GM19239 (cell line): ENCODE results near the gene CAMK2D.

- RRBS: no CpG with 5 or more reads among the region's 3 CpGs
These were observed 18.2 kb downstream of the ALPK1 start for GRCh38 chr4:112315346-112315885.

DNA sequence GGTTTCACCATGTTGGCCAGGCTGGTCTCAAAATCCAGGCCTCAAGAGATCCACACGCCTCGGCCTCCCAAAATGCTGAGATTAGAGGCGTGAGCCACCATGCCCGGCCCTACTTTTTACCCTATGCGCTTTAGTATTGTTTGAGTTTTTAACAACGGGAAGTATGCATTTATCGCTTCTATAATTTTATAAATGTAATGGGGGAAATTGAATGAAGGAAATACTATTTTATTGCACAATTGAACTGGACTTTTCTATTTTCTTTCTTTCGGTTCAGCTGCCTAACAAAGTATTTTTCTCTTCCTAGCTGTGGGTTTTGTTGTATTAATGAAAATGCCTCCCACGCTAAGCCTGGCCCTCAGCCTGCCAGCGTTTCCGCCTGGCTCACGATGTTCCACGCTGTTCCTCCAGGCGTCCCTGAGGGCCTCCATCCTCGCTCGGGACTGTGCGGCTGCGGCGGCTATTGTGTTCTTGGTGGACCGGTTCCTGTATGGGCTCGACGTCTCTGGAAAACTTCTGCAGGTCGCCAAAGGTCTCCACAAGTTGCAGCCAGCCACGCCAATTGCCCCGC is 104.5 kb downstream of the NEUROG2 start:
- RRBS: no CpG with 5 or more reads among the region's 25 CpGs

- RRBS: 89% methylated on average over 3 of the region's 10 CpGs
These were observed 9.3 kb downstream of the LARP7 start for GRCh38 chr4:112645965-112646984.

GRCh38 chr4:112860918-112861258 is 188.6 kb upstream of the ANK2 start:
- RRBS: no CpG with 5 or more reads among the region's 2 CpGs

DNA sequence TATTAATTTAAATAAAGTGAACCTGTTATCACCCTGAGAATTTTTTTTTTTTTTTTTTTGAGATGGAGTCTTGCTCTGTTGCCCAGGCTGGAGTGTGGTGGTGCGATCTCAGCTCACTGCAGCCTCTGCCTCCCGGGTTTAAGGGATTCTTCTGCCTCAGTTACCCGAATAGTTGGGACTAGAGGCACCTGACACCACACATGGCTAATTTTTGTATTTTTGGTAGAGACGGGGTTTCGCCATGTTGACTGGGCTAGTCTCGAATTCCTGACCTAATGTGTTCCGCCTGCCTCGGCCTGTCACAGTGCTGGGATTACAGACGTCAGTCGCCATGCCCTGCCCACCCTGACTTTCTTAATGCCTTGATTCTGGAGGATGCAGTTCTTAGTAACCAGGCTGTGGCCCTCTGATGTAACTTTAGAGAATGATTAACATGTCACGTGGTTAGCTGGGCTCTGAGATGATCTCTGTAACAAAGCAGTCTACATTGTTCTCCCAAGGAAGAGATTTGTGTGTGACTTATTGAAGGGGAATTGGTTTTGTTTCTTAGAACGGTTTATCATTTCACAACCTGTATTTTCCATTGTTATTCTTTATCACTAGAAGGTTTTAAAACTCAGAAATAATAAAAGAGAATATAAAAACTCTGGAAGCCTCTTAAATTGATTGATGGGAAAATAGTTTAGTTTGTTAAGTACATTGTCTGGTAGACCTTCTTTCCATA is 30.6 kb downstream of the ANK2 start:
- RRBS: no CpG with 5 or more reads among the region's 12 CpGs

DNA sequence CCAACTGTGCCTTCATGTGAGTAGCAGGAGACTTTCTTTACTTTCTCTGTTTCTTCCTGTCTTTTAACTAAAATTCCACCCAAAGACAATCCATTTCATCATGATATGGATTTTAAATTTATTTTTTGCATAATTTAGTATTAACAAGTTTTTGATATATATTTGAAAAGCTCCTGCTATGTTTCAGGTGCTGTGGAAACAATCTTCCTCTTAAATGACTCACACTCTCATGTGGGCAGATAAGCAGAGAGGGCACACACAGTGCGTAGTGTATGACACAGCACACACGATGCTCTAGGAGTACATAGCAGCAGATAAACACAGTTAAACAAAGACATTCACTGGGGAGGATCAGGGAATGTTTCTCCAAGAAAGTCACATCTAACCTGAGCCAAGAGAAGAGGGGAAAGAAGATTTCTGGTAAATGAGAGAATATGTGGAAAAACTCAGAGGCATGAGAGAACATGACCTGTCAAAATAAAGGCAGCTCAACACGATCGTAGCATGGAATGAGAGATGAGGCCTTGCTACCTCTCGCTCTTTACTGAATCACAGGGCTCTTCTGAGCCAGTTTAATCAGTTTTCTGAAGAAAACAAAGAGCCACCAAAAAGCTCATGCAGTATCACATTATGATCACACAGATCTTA is 250.9 kb downstream of the ANK2 start:
- RRBS: no CpG with 5 or more reads among the region's 5 CpGs

DNA sequence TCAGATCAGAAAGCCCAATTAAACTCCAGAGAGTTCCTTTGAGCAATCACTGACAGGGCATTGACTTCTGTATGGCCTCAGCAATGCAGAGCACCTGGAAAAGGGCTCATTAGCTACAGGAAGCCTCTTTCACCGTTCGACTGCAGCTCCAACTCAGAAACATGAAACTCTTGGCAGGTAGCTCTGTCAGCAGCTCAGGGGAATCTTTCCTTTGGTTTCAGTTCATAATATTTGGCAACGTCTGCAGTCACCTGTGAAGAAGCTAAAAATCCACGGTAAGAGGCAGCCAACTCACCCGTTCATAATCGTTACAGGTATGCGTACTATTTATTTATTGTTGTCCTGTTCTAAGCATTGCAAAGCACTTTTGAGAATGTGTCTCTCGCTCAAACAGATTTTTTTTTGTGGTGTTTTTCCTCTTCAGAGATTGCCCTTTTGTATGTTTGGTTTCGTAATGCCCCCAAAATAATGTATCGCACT is 354.8 kb downstream of the CAMK2D start:
- RRBS: no CpG with 5 or more reads among the region's 10 CpGs

DNA sequence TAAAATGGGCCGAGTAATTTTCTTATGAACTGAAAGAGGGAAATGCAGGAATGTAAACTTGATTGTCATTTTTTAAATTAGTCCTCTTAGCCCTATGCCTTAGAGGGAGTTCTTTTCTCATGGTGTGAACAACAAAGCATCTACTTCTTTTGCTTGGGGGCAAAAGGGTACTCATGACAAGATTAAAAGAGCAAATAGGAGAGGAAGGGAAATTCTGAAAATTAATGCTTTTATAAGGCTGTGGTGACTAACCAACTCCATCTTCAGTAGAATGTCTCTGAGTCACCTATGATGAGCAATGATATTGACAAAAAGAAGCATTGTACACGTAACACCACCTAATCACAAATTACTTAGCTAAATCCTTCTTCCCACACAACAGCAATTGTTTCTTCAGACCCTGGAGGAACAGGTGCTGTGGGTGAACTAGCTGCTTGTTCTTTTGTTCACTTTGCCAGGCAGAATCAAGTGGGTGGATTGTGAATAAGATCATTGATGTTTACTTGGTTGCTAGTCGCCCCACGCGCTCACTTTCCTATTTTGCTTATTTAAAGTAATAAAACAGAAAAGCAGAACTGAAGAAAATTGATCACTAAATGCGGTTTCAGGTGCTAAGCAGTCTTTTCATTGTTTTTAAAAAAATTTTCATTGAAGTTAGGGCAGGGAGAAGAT is 315.6 kb downstream of the CAMK2D start:
- RRBS: no CpG with 5 or more reads among the region's 6 CpGs

DNA sequence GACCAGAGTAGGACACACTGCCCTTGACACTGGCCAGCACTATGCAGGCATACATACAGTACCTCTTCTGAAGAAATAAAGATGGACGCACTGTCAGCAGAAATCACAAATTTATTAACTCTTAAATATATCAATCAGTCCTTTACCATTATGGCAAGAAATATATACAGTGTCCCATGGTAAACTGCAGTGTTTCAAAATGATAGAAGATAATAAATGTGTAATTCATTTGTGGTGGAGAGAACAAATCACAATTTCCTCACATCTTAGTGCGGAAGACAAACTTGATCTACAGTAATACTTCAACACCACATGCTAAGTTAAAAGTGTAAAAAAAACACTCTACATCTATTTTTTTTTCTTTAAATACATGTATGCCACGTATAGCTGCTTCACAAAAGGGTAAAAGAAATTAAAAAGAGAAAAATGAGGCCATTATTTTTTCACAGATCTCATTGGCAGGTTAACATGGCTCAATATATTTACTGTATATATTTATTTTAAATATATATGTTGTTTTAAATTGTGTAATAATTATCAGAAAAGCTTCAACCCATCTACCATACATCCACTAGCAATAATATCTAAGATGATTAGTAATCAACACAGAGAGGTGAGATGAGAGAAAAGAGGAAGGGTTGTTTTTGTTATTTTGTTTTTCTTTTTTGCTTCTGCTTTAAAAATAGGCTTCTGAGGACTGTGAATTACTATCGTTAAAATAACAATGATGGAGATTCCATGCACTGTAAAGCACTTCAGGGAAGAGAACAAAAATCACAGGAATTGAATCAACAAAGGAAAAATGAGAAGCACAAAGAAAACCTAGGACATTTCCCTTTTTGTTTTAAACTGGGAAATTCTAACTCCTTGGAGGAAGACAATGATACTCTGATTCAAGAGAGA is 309.0 kb downstream of the CAMK2D start:
- RRBS: no CpG with 5 or more reads among the region's 4 CpGs

- RRBS: no CpG with 5 or more reads among the region's 11 CpGs
These were observed 293.2 kb downstream of the CAMK2D start for GRCh38 chr4:113468003-113469082.

- RRBS: no CpG with 5 or more reads among the region's 2 CpGs
These were observed 275.9 kb downstream of the CAMK2D start for GRCh38 chr4:113485522-113486223.

DNA sequence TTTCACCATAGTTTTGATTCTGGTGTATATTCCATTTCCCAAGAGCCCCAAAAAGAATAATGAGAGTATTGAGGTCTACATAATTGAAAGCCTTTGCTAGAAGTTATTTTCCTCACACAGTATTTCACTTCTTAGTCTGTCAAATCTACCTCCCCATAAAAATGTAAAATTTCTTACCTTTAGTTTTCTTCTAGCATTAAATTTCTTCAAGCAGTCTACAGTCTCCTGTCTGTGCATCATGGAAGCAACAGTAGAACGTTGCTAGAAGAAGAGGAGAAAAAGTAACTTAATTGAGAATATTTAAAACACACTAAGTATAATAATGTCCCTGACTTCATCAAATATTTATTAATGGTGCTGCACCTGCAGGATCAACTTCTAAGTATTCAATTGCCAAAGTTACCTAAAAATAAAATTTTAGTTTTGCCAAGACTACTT is 247.9 kb downstream of the CAMK2D start:
- RRBS: no CpG with 5 or more reads among the region's 1 CpG

DNA sequence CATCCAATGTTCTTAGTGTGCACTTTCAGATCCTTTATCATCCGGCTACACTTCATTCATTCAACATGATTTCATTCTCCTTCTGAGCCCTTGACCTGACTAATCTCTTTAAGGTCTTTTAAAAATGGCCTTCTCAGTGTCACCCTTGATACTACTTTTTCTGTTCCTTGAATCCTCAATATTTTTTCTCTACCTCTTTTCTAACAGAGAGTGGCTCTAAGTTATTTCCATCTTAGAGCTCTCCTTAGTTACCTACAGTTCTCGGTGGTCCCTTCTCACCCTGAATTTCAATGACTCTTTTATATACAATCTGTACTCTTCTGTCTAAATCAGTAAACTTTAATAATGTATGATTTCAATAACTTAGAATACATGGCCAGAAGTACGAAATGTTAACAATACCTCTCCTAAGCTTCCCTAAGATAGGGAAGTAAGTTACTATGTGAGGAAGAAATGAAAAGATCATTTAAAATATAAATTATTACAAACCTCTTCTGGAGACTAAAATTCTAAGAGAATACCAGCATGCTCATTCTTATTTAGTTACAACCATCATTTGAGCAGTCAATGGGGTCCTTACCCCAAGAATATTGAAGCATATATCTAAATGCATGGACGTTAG is 228.7 kb downstream of the CAMK2D start:
- RRBS: no CpG with 5 or more reads among the region's 4 CpGs

GRCh38 chr4:113564833-113565274 is 196.7 kb downstream of the CAMK2D start:
- RRBS: no CpG with 5 or more reads among the region's 1 CpG

DNA sequence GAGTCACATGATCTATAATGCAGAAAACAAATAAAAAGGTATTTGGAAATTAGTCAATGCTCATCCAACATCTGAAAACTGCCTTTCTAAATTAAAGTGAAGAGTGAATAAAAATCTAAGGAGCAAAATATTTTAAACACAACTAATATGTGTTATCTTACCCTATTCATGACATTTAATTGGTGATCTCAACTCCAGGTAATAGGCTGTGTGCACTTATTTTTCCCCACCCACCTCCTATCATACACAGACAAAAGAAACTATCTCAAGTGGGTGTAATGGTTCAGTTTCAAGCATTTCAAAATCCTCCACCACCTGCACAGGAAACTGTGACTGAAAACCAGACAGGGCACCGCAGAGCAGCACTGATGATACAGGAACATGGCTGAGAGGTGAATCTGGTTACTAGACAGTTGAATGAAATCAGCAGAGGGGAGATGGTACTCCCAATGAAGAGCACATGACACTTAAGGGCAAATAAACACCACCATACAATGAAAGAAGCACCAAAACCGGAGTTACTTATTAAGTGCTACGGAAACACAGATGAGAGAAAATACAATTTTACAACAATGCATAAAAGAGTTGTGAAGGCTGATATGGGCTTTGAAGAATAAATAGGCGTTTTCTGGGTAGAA is 78.4 kb downstream of the CAMK2D start:
- RRBS: no CpG with 5 or more reads among the region's 4 CpGs

GRCh38 chr4:113745538-113746169 is 15.9 kb downstream of the CAMK2D start:
- RRBS: no CpG with 5 or more reads among the region's 5 CpGs

- RRBS: 2% methylated on average over 12 of the region's 59 CpGs
These were observed at the start of gene CAMK2D for GRCh38 chr4:113761654-113762476. Gene CAMK2D (minus strand): TSS chr4:113761738.

DNA sequence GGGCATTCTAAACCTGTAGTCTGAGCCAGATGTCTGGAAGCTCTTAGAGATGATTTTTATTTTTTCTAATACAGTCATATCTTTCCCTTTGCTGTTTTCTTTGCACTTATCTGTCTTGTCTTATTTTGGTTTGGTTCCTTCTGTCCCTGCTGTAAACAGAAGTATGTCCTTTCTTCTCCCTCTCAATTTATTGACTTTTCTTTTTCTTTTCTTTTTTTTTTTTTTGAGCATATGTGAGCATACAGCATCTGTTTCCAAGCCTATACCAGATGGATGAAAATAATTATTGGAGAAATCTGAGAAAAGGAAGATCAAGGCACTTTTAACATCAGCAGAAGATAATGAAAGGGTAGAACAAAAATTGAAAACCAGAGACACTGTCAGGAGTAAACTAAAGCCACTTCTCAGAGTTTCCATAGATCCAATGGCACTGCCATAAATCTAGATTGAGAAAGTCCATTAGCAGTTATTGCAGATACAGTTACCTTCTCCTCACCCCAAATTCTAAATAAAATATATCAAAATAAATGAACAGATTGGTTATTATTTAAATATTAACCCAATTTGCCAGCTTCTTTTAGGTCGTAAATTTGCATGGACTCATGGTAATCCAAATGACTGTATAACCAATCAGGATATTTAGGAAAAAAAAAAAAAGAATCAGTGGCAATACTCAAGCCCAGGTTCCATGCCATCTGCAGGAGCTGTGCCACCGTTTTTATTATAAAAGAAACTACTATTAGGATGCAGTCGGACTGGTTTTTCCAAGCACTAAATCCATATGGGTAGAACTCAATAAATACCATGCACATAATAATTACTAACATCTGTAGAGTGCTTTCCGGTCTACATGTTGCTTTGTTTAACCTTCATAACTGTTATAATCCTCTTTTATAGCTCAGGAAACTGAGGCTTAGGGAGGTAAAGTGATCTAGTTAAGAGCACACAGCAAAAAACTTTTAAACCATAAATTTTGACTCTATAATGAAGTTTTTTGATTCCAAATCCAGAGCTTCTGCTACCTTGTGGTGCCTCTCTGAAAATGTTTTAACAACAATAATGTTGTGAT is 24.3 kb downstream of the ARSJ start:
- RRBS: no CpG with 5 or more reads among the region's 4 CpGs

DNA sequence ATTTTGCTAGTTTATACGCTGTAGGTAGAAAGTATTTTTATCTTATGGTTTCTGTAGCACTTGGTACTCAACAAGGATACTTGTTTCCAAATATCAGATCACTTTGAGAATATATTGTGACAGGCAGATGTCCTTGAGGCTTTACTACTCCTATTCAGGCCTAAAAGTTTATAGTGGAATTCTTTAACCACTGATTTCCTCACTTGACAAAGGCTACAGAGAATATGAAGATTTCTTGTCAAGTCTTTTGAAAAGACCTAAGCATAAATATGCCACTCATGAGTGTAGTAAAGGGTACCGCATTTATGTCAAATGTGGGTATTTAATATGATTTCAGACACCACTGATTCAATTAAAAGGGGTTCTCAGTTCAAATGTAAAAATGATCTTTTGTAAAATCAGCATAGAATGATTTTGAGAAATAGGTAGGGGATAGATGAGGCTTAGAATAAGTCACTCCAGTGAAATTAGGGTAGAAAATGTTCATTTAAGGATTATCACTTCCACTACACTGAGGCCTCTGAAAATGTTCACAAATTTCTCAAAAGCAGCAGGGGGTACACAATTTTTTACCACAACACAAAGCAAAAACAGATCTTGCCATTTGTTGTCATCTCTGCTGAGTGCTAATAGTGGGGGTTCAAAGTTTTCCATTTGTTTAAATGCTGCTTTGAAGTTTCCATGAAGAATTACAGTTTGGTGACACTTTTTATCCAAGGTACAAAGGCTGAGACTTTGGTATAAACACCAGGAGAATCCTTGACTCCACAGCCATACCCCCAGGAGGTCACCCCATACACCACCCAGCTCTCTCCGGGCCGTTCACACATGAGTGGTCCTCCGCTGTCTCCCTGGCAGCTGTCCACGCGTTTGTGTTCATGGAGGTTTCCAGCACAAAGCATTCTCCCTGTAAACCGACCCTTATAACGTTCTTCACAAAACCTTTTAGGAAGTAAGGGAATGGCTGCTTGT is 71.3 kb downstream of the PRSS12 start:
- RRBS: no CpG with 5 or more reads among the region's 9 CpGs

- RRBS: no CpG with 5 or more reads among the region's 3 CpGs
These were observed 7.0 kb downstream of the PRSS12 start for GRCh38 chr4:118345570-118346347.